Cardiac ventricle fibroblast (primary cell): ENCODE measurements around a stretch of chr3.

- RAMPAGE, long total RNA, result no peak
These were observed 27.9 kb upstream of the BCL6 start for GRCh38 chr3:187773224-187773593.

DNA sequence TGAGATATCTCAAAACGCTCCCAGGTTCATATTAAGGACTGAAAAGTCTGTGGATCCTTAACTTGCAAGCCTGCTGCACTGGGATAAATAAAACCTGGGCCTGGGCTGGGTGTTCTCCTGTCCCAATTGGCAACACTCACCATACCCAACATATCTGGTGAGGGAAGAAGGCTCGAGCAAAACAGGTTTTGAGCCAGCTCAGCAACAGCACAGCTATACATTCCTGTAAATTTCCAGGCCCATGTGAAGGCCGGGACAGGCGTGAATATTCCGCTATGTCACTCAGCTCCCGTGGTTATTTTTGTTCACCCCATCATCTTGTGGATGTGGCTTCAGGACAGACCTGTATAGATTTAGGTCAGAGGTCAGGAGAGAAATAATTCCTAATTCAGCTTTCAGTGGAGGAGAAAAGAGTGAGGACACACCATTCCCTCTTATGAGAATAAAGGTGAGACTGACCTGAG, 169.0 kb upstream of the BCL6 start:
- RAMPAGE, long total RNA, result no peak

DNA sequence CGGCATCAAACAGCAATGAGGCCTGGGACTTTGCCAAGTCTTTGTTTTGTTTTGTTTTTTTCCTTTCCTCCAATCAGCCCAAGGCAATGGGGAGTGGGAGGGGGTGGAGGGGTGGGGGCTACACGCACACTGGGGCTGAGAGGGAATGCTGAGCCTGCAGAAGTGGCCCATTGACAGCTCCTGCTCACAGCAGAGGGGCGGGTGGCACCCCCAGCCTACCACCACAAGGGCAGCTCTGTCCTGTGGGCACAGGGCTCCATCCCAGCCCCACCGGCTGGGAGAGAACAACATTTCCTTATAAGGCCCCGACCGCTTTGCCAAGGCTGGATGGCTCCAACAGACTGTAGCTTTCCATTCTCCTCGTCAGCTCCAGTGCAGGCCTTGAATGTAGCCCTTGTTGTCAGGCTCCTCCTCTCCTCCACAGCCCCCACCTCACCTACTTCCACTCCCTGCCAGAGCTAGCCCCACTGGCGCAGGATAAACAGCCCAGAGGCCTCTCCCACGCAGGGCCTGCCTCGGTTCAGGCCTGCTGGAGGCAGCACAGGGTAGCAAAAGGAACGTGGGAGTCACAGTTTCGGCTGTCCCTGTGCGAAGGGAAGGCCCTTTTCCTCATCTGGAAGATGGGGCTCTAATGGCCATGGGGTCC, 101.8 kb upstream of the LPP start:
- RAMPAGE, long total RNA, result no peak

DNA sequence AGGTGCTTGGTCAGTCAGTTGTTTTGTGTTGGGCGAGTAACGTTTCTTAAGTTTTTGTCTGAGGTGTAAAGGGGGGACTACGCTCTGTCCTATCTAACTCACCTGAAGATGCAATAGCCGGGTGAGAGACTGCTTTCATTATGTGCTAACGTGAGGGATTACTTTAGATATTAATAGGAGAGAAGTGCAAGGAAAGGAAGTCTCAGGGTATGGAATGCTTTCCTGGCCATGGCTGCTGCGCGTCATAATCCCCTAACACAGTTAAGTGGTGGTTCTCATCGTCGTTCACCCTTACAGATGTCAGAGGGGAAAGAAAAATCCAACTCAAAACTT, 1.4 kb upstream of the LPP start:
- RAMPAGE, long total RNA, result no peak

GRCh38 chr3:188160538-188161231, 6.7 kb downstream of the LPP start:
- RAMPAGE, long total RNA, result no peak

- RAMPAGE, long total RNA, result no peak
These were observed 58.4 kb downstream of the LPP start for GRCh38 chr3:188212052-188213005.

DNA sequence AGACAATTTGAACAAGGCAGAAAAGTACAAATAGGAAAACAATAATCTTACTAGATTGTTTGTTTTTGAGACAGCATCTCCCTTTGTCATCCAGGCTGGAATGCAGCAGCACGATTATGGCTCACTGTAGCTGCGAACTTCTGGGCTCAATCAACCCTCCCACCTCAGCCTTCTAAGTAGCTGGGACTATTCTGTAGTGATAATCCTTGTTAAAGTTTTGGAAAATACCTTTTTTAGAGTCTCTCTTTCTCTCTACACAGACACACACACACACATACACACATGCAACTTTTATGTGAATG, 107.1 kb downstream of the LPP start:
- RAMPAGE, long total RNA, result no peak

DNA sequence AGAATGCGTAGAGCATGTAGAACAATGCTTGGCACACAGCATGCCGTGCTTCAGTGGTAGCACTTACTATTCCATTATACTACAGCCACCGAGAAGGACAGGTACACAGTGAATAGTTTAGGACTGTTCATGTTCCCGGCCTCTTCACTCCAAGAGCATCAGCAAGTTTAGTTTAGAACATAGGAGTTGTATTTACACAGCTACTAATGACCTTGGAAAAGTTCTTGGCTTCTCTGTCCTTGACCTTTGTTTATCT, 136.4 kb downstream of the LPP start:
- RAMPAGE, long total RNA, result no peak

DNA sequence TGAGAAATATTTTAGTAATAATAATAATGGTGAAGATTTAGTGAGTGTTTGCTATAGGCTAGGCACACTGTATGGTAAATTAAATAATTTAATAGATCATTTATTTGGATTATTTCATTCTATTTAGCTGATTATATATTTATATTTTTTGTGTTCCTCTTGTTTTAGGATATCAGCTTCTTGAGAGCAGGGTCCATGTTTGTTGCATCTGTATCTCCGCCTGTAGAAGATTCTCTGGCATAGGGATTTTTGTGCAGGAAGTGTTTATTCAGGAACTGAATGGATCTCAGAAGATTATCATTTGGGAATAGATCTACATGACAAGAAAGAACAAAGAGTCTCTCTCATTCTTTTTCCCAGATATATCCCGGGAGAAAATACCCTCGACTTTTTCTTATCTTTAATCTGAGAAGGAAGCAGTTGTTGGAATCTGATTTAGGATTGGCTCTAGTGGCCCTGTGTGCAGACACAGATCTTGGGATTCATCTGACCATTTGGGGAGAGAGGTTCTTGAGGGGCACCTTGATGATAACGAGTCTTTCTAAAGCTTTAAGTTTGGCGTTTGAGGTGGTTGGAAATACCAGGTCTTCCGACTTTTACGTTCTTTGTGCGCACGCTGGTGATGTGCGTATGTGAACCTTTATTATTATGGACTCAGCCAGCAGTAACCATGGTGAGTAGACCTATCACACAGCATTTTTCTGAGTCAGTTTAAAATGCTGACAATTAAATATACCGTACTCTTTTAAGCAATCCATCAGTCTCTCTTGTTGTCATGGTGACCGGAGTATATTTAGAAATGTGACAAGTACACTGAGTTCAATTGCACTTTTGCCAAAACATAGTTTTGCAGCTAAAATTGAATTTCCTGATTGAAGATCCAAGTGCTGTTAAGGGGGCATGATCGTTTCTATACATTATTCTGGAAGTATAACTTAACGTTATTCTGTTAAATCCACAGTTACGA, 171.9 kb downstream of the LPP start:
- RAMPAGE, long total RNA, result no peak

DNA sequence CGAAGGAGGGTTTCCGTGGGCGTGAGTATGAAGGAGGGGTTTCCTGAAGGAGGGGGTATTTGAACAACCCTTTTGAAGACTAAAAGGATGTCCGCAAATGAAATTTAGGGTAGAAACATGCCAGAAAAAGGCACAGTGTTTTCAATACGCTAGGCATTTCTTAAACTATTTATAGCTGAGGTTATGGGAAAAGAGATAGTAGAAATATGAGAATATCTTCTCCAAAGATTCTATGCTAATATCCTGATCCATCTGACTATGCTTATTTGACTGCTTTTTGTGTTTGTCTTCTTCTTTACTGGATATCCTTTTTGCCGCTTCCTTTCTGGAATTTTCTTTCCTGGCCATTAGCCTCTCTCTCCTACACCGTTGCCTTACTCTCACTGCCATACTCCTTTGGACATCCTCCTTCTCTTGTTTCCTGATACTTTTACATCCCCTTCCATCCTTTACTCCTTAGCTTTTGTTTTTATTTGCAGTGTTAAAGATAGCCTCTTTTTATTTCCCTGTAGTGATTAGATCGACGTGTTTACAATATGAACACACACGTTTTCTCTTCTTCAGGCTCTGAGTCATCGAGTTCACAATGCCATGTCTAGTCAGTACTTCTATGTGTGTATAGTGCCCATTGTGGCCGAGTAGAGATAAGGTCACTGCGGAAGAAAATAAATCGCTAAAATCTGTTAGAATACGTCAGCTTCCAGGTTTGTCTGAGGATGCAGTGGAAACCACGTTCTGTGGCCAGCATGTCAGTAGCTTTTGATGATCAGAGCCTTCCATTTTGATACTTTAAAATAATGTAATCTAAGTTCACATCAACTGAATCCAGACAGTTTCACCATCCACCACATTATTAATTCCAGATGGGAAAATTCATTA, 208.4 kb downstream of the LPP start:
- RAMPAGE, long total RNA, result no peak

GRCh38 chr3:188401511-188402020, 247.6 kb downstream of the LPP start:
- RAMPAGE, long total RNA, result no peak

DNA sequence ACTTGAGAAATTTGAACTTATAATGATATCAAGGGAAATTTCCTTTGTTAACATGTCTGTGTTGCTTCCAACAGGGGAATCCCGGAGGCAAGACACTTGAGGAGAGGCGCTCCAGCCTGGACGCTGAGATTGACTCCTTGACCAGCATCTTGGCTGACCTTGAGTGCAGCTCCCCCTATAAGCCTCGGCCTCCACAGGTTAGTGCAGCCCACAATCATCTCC, 370.5 kb downstream of the LPP start:
- RAMPAGE, long total RNA, result no peak

GRCh38 chr3:189121176-189121953, 50.4 kb upstream of the TPRG1 start:
- RAMPAGE, long total RNA, result no peak

- RAMPAGE, long total RNA, result no peak
These were observed 144.6 kb downstream of the TPRG1 start for GRCh38 chr3:189316273-189316820.

DNA sequence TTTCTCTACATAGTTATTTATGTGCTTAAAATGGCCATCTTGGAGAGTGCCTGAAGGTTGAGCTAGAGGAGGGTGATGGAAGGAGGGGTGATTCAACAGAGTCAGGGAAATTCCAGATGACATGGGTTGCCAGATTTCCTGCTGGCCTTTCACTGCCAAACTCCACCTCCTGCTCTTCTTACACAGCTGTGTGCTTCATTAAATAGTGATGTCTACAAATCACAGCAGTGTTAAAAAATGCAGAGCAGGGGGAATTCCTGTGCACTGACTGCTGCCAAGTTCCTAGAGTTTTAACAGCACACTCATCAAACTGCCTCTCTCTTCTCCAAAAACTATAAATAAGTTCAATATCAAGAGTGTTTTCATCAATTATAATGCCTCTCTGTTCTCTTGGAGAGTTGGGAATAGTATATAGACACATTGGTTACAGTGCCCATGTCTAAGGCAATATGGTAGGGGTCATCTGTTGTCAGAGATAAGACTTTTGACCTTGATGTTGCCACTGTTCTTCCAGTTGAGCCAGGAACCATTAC, 79.5 kb downstream of the TP63 start:
- RAMPAGE, long total RNA, result no peak

- RAMPAGE, long total RNA, result no peak
These were observed 160.8 kb downstream of the TP63 start for GRCh38 chr3:189791847-189792453.

DNA sequence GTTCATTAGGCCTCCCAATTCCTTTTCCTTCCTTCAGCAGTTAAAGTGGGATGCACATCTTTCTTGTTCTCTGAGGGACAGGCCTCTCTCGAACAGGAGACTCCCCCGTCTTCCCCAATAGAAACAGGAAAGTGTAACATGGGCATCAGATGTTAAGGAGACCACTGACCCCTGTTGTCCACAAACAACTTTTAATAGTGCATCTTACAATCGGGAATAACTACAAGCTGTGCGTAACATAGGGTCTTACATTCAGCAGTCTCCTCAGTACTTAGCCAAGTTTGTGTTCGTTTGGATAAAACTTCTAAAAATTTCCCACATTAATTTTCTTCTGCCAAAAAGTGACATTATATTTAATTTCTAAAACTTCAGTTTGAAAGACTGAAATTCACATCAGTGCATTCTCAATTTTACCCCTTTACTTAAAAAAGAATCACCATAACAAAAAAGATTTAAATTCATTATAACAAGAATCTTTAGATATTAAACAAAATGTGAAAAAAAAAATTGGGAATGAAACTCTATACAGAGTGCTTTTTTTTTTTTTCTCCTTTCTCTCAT, 65.6 kb downstream of the P3H2 start:
- RAMPAGE, long total RNA, result no peak

DNA sequence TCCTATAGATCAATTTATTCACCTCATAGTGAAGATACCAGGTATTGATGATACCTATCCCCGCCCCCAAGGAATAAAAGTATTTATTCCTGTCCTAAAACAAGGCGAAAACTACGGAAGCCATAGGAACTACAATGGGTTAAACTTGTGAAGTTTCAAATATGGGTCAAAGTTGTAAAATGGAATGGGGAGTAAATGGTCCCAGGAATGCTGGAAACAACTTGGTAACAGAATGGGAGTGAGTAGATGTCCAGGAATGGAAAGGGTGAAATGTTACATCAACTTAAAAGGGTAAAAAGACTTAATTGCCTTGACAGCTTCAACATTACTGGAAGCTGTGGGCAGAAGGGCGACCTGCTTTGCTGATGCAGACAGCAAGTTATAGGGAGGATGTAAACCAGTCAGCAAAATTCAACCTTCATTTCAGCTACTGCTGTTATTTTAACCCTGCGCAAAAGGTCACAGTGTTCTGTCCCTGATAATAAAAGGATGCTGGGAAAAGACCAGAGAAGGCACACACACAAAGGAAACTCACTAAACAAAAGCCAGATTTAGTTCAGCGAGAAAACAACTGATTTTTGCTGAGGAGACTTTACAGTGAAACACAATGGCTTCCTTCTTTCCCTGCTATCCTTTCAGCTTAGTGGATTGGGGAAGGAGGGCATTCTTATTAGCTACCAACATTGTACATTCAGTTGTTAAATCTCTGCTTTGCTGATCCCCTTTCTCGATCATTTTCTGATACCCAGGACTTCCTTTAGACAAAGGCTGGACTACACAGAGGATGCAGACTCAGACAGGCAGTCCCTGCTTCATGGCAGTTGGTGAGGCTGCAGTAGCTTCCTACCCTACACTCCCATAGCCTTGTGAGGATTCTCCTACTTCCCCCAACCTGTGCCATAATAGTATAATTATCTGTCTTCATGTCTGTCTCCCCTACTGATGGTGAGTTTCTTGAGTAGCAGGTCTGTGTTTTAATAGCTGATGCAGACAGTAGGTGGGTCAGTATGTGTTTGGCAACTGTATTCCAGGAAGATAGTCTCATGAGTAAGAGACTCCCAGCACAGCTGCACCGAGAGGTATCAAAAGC, 62.0 kb downstream of the P3H2 start:
- RAMPAGE, long total RNA, result no peak

DNA sequence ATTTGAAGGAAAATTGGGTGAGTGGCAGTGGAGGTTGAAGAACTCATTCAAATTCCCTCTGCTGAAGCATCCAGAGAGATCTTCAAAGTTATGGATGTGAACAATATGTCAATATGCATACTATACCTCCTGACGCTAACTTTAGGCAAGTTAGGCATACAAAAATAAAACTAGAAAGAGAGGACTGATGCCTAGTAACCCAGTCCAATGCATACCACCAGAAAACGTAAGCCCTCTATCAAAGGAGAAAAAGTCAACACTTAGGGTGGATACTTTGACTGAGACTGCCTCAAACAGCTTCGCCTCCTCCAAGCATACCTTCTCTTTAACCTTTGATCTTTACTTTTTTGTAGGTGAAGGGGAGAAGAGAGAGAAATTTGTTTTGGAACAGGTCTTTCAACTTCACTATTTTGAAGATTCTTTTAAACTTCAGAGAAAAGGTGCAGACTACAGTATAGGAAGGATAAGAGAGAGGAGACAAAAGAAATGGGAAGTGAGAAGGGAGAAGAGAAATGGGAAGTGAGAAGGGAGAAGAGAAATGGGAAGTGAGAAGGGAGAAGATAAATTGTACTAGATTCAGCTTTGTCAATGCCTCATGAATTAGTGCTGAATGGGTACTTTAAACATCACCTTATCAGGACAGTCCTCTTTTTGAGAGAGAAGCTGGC, 1.2 kb downstream of the P3H2 start:
- RAMPAGE, long total RNA, result no peak

- RAMPAGE, long total RNA, result no peak
These were observed 9.5 kb downstream of the CLDN1 start for GRCh38 chr3:190312584-190313211.